PFSK-1 (cell line): ENCODE results near the gene TUBE1.

- RRBS: no CpG with 5 or more reads among the region's 5 CpGs
Measured at GRCh38 chr6:111708908-111709247, 103.2 kb upstream of the TRAF3IP2 start.

DNA sequence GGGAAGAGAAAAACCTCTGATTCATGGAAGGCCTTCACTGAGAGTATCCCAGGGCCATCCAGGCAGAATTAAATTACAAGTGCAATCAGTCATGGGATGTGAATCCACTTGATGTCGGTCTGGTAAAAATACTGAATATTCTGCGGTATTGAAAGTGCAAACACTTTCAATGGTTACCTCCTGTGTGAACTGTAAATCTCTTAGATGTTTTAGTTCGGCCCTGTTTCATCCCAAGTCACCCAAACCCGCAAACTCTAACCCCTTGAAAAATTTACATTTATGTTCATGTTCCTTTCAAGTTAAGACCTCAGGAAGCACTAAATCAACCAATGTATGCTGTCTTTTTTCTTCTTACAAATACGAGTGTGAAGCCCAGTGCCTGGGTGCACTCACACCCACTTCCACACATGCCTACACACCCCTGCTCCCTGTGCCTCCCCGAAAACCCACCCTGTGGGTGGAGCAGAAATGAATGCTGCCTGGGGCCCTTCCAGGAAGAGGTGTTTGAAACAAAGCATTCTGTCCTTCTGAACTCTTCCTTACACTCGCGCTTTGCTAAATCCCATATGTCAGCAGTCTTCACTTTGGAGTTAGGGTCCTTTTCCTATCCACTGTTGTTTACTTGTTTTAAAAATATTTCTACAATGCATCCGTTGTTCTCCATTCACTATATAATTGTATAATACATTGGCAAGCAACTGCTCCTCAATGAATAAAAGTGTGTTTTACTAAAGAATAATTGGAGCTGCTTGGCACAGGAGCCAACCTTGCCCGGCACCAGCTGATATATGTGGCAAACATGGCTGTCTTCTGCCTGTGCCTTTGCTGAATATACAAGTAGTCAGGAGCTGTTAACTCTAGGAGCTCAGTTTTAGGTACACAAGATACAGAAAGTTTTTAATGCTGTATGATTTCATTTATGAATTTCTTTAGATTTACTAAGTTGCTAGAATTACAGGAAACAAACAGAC lies 62.7 kb downstream of the FYN start:
- RRBS: no CpG with 5 or more reads among the region's 10 CpGs

GRCh38 chr6:111818756-111819155 lies 54.5 kb downstream of the FYN start:
- RRBS: no CpG with 5 or more reads among the region's 3 CpGs

DNA sequence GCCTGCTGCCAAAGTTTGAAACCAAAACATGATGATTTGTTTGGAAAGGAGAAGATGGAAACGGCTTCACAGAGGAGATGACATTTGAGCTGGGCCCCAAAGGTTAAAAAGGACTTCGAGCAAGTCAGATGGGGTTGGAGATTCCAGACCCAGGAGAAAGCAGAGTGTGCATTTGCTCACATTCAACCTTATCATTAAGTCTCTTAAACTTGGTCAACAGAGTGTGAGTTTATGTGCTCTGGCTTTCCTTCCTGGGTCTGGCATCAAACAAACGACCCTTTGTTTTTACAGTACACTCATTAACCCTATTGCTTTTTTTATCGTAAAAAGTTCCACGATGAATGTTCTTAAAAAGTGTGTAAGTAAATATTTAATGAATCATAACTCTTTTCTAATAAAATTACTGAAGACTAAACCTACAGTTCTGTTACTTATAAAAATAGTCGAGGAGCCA lies 2.6 kb downstream of the FYN start:
- RRBS: no CpG with 5 or more reads among the region's 6 CpGs

GRCh38 chr6:111960026-111960379 lies 86.8 kb upstream of the FYN start:
- RRBS: no CpG with 5 or more reads among the region's 4 CpGs

DNA sequence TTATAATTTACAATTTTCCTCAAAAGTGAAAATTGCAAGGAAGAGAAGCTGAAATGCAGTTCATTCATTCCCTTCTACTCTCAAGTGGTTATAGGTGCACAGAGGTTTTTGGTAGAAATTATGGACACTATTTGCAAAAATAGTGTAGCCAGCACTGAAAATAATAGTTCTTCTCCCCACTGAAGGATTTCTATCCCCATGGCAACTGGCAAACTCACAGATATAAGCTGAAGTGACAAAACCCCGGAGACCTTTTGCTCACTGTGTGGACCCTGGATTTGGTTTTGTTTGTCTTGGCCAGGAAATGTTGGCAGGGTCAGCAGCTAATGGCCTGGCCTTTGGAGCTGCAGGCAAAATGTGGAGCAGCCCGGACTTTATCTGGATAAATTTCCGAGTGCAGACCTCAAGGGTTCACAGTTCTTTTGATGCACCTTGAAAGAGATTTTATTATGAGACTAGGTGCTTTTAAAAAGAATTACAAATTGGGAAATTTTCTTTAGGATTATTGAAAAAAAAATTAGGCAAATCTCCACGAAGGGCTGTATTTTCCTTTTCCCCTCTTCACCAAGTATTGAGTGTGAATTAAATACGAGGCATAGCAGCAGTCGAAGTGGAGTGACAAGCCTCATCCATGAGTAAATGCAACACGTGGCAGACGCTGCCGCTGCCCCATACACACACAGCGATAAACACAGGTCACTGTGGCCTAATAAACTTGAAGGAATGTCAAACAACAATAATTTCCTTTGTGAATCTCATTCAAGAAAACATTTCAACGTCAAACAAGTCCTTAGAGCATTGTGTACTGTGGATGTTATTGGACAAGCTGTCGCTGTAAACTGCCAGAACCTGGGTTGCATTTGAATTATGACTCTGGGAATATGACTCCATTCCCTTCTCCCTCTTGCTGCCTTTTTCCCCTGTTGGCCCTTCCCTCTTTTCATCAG lies 35.2 kb upstream of the CCN6 start:
- RRBS: 0% methylated on average over 2 of the region's 12 CpGs

- RRBS: 1% methylated on average over 13 of the region's 57 CpGs
Measured at GRCh38 chr6:112086973-112087753, at the start of gene TUBE1. TUBE1 (minus strand) TSS chr6:112087482.

DNA sequence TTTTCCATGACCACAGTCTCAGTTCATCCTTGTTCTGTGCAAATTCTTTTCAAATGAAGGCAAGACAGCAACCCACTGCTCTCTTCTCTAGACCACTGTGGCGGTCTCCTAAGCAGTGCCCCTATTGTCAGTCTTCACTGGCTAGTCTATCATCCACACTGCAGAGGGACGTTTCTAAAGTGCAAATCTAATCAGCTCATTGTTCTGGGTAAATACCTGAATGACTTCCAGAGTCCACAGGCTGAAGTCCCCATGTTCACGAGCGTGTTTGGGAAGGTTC lies 73.3 kb downstream of the LAMA4 start:
- RRBS: no CpG with 5 or more reads among the region's 4 CpGs

DNA sequence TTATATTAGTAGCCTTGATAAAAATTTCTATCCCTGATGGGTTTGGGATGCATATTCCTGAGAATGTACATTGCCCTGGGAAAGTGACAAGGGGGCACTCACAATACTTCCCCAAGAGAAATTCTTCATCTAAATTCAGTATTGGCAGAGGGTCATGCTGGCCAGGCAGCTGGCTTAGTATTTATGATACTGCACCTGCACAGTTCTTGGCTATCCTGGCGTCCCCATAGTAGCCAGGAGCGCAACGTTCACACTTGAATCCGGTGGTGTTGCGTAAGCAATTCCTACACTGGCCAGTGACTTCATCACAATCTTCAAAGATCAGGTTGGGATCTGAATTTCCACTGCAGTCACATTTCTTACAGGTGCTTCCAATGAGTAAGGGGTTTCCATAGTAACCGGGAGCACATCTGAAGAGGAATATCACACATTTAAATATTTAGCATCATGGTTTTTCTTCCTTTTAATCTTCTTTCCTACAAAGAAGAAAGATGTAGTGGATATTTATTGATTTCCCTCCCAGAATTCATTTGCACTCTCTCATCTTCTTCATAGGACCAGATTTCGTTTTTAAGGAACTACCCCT lies 62.8 kb downstream of the LAMA4 start:
- RRBS: no CpG with 5 or more reads among the region's 7 CpGs

DNA sequence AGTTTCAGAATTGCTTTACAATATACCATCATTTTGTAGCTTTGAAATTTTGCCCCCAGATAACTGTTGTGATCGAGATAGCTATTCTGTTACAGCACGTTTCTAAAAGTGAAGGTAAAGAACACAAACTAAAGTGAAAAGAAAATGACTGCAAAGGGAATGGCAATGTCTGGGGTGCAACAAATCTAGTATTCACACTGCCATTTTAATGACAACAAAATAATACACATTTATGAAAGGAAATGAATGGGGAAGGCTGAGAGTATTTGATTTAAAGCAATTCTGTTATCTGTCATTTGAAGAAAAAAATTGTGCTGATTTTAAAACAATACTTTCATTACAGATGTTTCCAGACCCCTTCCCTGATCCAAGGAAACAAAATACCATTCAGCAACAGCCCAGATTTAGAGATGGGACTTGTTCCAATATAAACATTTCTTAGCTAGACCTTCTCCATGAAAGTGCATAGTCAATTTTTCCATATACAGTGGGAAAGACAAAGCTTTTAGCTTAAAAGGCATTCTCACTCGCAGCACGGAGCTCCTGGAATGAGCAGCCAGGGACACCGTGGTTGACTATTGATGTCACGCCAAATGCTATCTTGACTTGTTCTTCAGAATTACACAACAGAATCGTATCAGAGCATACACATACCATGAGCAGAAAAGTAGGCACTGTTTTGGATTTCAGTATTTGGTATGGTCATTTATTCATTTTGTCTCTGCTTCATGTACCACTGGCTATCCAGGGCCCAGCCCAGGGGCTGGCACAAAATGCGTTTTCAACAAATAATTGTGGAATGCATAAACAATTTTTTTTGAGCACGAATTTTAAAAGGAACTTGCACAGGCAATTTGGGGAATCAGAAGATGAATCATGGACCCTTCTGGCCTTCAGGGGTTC lies 21.5 kb downstream of the LAMA4 start:
- RRBS: no CpG with 5 or more reads among the region's 9 CpGs

GRCh38 chr6:112235822-112236480 lies 18.4 kb downstream of the LAMA4 start:
- RRBS: no CpG with 5 or more reads among the region's 8 CpGs

DNA sequence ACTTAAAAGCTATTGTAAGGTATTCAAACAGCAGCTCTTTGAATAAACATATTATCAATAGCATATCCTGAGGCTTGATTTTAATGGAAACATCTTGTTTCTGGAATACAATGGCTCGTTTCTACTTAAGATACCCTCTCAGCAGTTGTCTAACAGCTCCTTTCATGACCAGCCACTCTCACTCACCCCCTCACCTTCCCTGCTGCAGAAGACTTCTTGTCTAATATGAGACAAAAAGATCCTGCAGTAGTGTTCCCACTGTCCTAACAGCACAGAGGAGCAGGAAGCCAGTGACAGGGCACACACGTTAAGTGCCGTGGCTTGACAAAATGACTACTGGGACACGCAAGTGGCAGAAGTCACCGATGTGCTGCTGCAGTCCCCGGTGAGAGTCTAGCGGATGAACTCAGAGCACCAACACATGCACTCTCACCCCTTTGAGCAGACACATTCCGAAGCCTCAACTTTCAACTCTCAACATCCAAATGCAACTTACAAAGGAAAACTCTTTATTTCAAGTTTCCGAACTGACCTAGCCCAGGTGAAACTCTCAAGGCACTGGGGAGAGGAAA lies 985 bp downstream of the LAMA4 start:
- RRBS: no CpG with 5 or more reads among the region's 9 CpGs

- RRBS: no CpG with 5 or more reads among the region's 2 CpGs
Measured at GRCh38 chr6:112298681-112299279, 44.4 kb upstream of the LAMA4 start.

- RRBS: 98% methylated on average over 5 of the region's 54 CpGs
Measured at GRCh38 chr6:112689419-112689970, 342.4 kb downstream of the RFPL4B start.

- RRBS: no CpG with 5 or more reads among the region's 10 CpGs
Measured at GRCh38 chr6:113565210-113565600, 291.9 kb upstream of the MARCKS start.

- RRBS: no CpG with 5 or more reads among the region's 5 CpGs
Measured at GRCh38 chr6:113596049-113596648, 261.0 kb upstream of the MARCKS start.

DNA sequence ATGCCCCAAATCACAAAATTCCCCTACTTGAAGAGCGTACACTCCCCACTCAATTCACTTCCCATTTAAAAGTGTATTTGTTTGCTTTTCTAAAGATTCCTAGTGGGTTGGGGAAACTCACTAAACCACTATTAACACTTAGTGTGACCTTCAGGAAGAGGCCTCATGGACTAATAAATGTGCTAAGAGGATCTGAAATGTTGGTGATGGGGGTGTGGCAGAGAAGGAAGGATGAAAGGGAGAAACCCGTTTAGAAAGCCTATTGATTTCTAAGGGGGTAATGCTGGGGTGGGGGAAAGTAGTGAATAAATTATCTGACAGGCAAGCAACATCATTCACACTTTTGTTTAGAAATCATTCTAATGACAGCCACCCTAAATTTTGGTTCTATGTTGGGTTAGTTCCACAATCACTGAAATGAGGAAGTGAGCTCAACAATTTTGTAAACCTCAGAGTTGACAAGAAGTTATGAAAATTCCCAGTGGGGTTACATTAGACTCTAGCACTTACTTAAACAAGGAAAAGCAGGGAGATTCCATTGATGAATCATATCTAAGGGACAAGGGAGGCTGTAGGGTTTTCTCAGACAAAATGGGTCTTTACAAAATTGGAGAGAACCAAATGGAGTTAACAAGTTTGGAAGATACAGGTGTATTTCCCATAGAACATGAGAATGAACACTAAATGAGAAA lies 222.4 kb upstream of the MARCKS start:
- RRBS: no CpG with 5 or more reads among the region's 2 CpGs

DNA sequence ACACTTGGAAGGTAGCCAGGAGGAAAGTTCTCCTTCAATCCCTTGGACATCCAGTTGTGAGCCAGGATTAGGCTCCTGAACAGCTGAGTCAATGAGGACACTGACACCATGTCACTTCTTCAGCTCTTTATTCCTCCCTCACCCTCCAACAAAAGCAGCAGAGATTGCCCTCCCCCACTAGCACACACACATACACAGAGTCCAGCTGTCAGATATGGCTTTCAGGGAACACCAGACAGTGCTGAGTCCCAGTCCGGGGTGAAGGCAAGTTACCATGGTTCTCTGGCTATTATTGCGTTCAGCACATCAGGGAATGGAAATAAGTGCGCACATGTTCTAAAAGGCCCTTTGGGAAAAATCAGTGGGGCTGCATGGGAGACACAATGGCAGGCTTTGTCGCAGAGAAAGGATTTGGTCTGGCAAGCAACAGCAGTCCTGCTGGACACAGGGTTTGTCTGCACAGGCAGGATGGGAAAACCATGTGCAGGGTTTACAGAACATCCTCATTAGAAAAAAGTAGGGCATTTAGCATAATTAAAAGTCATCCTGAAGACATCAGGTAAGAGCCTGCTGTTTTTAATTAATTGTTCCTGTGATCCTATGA lies 124.6 kb upstream of the MARCKS start:
- RRBS: no CpG with 5 or more reads among the region's 4 CpGs

GRCh38 chr6:113824251-113824815 lies 32.8 kb upstream of the MARCKS start:
- RRBS: no CpG with 5 or more reads among the region's 5 CpGs

- RRBS: no CpG with 5 or more reads among the region's 18 CpGs
Measured at GRCh38 chr6:113857915-113858400, 813 bp downstream of the MARCKS start.